HT1080 (cell line): ENCODE measurements around a stretch of chr12.

DNA sequence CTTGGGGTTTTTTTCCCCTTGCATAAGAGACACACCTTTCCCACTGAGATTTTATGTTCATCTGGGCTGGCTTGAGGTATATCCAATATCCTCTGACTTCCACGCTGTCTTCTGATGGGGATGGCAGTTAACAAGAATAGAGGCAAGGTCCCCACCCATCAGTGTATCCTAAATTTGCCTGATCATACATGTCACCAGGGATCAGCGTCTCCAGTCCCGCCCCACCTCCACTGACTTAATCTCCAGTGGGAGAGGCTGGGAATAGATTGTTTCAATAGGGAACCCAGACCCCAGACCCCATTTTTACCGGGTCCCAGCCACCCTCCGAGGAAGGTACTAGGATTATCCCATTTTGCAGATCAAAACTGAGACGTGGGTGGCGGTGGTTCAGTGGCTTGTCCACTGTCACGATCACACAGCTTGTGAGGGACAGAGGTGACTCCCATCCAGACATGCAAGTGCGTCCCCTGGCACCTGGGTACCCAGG is 742 bp downstream of the WSB2 start:
RAMPAGE:
- cytosol, long total RNA, result no peak
- long total RNA, result no peak
- nucleus, long total RNA, result no peak

RAMPAGE:
- cytosol, long total RNA, result no peak
- long total RNA, result no peak
- nucleus, long total RNA, result no peak
These were observed 5.6 kb downstream of the VSIG10 start for GRCh38 chr12:118098071-118098669.

GRCh38 chr12:118172027-118172858 is 36.3 kb downstream of the PEBP1 start:
RAMPAGE:
- cytosol, long total RNA, result no peak
- long total RNA, result no peak
- nucleus, long total RNA, result no peak

GRCh38 chr12:118189546-118190250 is 53.8 kb downstream of the PEBP1 start:
RAMPAGE:
- cytosol, long total RNA, result no peak
- long total RNA, result no peak
- nucleus, long total RNA, result no peak

DNA sequence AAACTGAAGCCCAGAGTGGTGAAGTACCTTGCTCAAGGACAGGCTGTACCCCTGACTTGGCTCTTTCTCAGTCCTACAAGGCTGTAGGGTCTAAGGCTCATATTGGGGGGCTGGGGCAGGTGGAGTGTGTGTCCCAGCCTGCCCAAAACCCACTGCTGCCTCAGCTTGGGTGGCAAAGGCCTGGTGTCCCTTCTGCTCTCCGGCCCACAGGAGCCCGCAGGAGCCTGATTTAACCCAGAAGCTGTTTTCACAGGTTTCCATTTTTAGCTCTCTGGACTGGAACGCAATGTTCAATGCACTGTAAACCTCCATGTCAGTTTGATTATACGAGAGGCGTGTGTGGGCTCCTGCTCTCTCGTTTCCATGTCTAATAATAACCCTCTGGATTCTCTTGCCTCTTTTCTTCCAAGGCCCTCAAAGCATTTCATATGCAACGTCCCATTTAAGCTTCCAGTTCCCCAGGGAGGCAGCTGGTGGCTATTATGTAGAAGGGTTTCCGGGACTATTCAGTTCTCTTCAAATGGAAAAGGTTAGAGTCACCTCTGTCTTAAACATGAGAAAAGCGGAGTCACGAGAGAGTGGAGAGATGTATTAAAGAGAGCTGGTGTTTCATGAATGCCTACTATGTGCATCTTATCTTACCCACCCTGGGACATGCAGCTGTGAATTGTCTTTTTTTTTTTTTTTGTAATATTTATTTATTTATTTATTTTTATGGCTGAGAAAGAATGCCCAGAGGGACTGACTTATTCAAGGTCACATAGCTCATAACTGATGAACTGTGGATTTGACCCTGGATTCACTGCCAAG is 161.2 kb downstream of the SUDS3 start:
RAMPAGE:
- cytosol, long total RNA, result no peak
- long total RNA, result no peak
- nucleus, long total RNA, result no peak

DNA sequence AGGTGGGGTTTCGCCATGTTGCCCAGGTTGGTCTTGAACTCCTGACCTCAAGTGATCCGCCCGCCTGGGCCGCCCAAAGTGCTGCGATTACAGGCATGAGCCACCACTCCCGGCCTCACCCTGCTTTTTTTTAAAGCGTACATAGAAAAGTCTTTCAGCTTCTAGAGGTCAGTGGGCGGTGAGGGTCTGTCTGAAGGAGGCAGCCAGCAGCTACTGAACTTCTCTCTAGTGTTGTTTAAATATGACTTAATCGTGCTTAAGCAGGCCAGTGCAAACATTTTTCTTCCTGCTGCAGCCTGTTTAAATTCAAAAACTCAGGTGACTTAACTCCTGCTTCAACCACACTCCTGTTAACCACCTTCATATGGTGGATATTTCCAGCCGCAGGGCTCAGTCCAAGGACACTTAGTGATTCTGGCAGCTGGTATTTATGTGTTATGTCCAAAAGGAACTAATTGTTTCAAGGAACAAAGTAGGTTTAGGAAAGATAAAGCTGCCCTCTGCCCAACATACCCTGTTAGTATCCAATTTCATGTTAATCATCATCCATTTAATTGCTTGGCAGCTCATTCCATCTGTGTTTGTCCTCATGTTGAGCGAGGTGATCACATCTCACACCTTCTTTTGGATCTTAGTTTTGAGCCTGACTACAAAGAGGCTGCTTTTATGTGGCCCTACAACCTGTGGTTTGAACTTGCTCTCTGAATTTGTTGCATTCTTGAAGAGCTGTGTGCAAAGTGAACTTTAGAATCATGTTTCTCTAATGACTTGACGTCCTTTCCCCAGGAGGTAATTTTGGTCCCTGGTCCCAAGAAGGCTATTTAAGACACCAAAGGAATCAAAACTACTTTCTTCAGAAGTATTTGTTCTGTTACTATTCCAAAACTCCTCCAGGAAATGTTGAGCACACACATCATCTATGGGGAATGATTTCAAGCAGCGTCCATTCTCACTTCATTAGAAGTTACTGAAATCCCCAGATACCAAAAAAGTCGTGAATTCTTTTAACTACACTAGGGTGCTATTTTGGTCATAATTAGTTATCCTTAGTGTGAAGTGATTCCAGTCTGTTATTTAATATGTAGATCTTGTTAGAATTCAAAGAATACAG is 2.2 kb downstream of the PRKAB1 start:
RAMPAGE:
- cytosol, long total RNA, result no peak
- long total RNA, result no peak
- nucleus, long total RNA, result no peak

RAMPAGE:
- cytosol, long total RNA, result no peak
- long total RNA, result no peak
- nucleus, long total RNA, result no peak
These were observed 3.4 kb downstream of the PRKAB1 start for GRCh38 chr12:119671001-119672015.

RAMPAGE:
- cytosol, long total RNA, result no peak
- long total RNA, result no peak
- nucleus, long total RNA, result no peak
These were observed 13.0 kb downstream of the PRKAB1 start for GRCh38 chr12:119680790-119681449.

RAMPAGE:
- cytosol, long total RNA, result no peak
- long total RNA, result no peak
- nucleus, long total RNA, result no peak
These were observed 23.6 kb upstream of the RAB35 start for GRCh38 chr12:120140149-120140572.

RAMPAGE:
- cytosol, long total RNA, result no peak
- long total RNA, result no peak
- nucleus, long total RNA, result no peak
These were observed 12.1 kb downstream of the PXN start for GRCh38 chr12:120253353-120253848.

DNA sequence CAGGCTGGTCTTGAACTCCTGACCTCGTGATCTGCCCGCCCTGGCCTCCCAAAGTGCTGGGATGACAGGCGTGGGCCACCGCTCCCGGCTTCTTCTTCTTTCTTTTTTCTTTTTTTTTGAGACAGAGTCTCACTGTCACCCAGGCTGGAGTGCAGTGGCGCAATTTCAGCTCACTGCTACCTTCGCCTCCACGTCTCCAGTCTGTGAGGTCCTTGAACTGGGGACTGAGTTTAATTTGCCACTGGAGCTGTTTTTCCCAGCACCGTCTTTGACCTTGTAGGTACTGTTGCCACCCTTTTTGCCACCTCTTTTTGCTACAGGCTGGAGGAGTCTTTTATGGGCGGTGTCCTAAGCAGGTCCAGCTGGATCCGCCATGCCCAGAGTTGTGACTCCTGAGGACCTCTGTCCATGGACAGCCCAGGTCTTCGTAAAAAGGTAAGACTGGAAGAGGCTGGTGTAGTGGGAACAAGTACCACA is 11.6 kb upstream of the SIRT4 start:
RAMPAGE:
- cytosol, long total RNA, result no peak
- long total RNA, result no peak
- nucleus, long total RNA, result no peak

GRCh38 chr12:120361264-120362130 is 7.5 kb downstream of the MSI1 start:
RAMPAGE:
- cytosol, long total RNA, result no peak
- long total RNA, result no peak
- nucleus, long total RNA, result no peak

DNA sequence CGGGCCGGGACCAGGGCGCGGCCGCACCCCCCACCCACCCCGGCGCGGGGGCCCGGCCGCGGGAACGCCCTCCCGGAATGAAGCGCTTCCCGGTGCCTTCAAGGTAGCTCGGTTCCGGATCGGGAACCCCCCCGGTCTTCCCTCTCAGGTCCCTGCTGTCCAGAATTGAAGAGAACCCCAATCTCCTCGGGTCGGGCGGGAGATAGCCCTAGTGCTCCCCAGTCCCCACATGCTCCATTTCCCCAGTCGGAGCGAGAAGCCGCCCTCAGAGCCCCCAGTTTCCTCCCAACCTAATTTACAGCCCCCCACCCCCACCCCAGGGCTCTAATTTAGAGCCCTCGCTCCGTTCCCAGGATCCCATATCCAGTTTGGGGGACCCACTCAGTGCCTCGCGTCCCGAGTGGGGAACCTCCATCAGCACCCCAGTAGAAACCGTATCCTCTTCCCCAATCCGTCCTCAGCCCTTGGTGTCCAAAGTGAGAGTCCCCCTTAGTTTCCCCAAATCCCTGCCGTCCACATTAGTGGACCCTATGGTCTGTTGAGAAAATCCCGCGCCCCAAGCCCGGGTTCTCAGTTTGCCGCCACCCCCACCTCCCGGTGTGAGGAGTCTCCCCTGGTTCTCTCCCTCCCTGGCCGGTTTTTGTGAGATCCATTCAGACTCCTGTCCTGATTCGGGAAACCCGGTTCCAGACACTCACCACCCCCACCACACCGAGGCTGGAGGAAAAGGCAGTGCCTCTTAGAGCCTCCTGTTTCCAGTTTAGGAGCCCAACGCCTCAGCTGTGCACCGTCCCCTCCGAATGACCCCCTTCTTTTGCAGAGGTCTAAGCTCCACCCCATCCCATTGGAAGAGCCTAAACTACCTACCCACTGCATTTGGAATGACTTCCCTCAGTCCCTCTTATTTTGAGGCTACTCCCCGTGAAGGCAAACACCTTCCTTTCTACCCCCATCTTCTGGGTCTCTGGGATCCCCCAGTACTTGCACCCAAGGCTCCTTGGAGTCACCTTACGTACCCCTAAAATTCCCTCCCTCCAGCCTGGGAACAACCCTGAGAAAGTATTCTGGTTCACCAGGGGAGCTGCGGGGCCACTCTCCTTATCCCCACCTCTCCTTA is 817 bp upstream of the MSI1 start:
RAMPAGE:
- cytosol, long total RNA, result no peak
- long total RNA, result no peak
- nucleus, long total RNA, result no peak

RAMPAGE:
- cytosol, long total RNA, result no peak
- long total RNA, result no peak
- nucleus, long total RNA, result no peak
These were observed 7.7 kb downstream of the SRSF9 start for GRCh38 chr12:120461454-120462668.

GRCh38 chr12:120474552-120475081 is 5.1 kb upstream of the SRSF9 start:
RAMPAGE:
- cytosol, long total RNA, result no peak
- long total RNA, result no peak
- nucleus, long total RNA, result no peak

RAMPAGE:
- cytosol, long total RNA, result no peak
- long total RNA, result no peak
- nucleus, long total RNA, result no peak
These were observed 2.0 kb downstream of the DYNLL1 start for GRCh38 chr12:120497597-120498663.

GRCh38 chr12:120536418-120536966 is 2.3 kb downstream of the RNF10 start:
RAMPAGE:
- cytosol, long total RNA, result no peak
- long total RNA, result no peak
- nucleus, long total RNA, result no peak

DNA sequence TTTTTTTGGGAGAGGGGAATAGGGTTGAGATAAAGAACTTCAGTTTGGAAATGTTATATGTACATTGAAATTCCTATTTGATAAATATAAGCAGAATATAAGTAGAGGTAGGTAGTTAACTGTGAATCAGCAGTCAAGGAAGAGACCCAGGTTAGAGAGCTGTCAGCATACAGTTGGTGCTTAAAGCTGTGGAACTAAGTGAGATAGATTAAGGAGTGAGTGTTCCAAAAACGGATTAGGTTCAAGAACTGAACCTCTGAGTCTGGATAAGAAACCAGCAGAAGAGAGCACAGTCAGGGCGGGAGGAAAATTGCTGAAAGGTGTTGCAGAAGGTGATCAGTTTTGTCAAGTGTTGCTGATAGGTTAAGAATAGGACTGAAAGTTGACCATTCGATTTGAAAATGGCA is 14.0 kb downstream of the RNF10 start:
RAMPAGE:
- cytosol, long total RNA, result no peak
- long total RNA, result no peak
- nucleus, long total RNA, result no peak

DNA sequence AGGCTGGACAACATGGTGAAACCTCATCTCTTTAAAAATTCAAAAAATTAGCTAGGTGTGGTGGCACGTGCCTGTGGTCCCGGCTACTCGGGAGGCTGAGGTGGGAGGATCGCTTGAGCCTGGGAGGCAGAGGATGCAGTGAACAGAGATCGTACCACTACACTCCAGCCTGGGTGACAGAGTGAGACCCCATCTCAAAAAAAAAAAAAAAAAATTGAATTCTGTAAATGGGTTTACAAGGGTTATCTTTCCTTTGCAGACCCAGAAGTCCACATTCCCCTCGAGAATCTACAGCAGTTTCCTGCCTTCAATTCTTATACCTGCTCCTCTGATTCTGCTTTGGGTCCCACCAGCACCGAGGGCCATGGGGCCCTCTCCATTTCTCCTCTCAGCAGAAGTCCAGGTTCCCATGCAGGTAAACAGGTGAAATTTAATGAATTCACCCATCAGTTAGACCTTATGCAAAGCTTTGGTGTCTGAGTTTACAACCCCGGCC is 14.6 kb downstream of the POP5 start:
RAMPAGE:
- cytosol, long total RNA, result no peak
- long total RNA, result no peak
- nucleus, long total RNA, result no peak

DNA sequence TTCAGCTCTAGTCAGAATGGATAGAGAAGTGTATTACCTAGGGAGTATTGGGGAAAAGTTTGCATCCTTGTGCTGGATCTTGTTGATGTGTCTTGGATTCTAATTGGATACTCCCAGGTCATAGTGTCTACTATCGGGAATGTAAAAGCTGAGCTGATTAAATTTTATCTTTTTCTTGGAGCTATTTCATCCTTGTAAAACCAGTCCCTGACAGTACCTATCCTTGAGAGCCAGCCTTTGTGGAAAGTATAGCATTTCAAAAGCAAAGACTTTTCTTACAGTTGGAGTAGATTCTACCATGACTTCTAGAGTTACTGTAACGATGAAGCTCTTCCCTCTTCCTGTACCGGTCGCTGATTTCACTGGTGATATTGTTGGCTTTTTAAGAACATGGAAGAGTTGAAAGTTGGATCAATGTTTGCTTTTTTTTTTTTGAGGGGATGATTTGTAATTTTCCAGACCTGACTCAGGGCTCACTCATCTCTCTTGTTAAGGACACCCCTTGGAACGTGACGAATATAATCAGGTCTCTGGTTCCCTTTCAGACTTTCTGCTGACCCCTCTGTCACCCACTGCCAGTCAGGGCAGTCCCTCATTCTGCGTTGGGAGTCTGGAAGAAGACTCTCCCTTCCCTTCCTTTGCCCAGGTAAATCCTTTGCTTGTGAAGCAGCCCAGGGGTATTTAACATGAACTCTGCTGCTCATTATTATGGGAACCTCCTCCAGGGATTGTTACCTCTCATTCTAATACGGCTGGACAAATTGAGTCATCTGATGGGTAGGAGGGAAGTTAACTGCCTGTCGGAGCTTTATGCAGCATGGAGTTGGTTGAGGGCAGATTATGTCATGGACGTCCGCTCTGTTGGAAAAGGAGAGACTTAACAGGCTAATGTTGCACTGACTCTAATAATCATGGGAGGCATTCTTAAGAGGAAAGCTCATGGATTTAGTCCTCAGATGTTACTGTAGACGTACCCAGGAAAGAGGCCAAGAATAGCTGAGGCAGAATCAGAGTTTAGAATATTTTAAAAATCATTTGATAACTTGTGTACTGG is 10.2 kb downstream of the POP5 start:
RAMPAGE:
- cytosol, long total RNA, result no peak
- long total RNA, result no peak
- nucleus, long total RNA, result no peak